ENCODE measurements around a stretch of chr9.

DNA sequence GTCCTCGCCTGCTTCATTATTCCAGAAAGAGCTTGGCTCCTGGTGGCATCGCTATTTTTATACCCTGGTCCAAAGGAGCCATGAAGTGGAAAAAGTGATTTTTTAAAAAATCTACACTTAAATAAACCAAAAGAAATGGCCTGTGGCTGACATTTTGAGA lies 727 bp downstream of the DOCK8 start:
- PRO-cap, result no peak

DNA sequence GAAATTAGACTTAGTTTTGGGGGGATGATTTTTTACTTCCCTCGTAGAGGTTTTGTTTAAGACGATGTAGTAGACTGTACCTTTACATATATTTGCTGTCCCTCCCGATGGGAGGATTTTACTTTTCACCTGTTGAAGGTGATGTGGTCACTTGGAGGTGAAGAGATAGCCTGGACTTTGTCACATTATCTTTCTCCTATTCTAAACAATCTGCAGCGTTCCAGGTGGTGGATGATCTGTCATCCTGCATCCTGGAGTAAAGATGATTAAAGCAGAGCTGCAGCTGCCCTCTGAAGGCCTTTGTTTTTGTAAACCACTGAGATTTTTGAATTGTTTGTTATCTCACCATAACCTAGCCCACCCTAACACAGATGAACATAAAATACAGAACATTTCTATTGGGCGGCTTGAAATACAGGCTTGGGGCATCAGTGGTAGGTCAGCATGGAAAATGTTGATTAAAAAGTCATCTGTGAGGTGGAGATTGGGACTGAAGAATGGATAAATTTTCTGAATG lies 12.7 kb downstream of the DOCK8 start:
- PRO-cap, result no peak

DNA sequence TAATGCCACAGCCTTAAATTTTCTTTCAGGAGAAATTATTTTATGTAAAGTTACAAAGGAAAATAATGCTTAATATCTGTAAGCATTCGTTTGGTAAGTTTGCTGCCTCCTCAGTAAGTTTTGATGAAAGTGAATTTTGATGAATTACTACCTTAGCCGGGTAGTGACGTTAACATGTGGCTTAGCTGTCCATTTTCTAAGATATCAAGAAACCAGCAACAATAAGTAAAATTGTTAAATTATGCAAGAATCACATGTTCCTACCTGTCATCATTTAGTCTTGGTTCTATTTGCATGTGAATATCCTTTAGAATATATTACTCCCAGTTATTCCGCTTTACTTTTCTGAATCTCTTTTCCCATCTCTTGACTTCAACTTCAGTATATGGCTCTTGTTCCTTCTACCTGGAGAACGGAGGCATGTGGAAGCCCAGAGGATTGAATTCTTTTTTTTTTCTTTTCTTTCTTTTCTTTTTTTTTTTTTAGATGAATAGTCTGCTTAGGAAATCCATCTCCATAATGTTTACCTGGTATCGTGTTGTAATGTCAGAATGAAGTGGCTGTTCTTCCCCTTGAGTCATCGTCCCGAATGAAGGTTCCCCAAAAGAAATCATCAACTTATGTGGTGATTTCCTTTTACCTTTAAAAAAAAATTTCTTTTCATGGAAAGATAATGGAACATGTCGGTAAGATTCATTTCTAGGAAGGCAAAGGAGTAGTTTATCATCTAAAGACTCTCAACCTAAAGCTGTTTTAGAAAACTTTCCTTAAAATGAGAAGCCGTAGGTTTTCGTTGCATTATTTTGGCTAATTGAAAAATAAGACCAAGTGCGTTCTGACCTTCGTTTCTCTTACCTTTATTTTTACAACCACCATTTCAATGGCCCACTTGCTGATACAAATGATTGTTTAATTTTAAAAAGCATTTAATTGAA lies 59.6 kb downstream of the DOCK8 start:
- PRO-cap, result unidirectional peak, minus-strand start at position 591 of the sequence

DNA sequence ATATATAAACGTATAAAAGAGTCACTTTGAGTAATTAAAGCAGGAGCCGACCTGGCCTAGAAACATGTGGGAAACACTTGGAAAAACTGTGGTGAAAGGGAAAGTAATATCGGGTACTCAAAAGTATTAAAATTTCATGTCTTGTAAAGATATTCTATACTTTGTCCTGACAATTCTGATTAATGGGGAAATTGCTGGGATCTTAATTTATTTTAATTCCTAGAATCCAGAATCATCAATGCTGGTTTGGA lies 129.2 kb upstream of the KANK1 start:
- PRO-cap, result no peak

DNA sequence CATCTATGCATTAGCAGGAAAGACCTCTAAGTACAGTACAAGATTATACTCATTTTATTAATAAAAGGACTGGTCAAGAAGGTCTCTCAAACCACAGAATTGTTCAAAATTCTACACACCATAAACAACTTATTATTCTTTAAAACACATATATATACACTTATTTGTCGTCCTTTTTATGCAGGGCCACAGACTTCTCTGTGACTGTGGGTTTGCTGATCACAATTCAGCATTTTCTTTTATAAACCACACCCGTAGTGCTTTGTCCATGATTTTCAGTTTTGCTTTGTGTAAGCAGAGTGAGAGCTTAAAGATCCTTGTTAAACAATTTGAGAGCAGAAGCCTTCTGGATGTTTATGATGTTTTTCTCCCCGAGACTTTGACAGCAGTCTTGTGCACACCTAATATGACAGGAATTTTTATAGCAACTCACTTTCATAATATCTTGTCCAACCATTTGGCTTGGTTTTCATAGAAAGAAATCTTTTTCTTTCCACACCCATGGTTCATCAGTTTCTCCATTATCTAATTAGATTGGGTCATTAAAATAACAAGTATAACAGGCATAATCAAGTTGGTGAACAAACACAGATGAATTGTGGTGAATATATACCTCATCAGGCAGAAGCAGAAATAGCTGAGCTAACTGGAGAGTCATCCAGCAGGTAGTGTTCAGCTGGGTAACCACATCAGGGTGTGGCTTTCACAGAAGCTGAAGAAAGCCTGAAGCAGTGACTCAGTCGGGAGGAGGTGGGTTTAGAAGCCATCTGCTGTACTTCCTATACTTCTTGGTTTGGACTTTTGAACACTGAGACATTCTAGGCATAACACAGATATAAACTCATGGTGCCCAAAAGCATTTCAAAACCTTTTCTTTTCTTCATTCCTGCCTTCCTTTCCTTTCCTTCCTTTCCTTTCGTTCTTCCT lies 57.1 kb upstream of the KANK1 start:
- PRO-cap, result no peak

DNA sequence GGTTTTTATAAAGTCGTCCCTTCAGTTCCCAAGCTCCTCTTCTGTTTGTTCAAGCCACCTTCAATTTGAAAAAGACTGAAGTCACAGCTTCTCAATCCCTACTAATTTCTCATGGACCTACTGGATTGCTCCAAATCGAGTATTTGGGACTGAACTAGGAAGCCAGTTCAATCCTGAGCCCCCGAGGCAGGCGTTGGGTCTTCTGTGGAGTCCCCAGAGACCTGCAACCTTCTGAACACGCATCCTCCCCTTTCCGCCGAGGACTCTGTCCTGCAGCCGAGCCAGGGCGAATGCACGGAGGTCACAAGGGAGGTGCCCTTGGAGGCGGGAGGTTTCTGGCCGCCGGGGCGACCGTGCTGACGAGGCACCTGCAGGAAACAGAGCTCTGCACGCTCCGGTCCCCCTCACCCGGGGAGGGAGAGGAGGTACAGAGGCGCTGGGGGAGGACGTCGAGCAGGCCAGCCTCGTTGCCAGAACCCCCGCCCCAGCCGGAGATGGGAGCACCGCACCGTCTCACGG lies 737 bp upstream of the KANK1 start:
- PRO-cap, result bidirectional peak, plus-strand start at position 354 of the sequence, minus-strand start at position 267 of the sequence

- PRO-cap, result no peak
Observed at GRCh38 chr9:625972-627103, 121.8 kb downstream of the KANK1 start.

GRCh38 chr9:710607-711209 lies 130.8 kb upstream of the DMRT1 start:
- PRO-cap, result no peak

DNA sequence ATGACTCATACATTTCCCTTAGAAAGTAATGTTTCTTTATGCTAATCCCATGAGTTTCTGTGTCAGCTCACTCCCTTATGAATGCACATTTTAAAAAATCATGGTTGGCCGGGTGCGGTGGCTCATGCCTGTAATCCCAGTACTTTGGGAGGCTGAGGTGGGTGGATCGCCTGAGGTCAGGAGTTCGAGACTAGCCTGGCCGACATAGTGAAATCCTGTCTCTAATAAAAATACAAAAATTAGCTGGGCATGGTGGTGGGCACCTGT lies 89.2 kb upstream of the DMRT1 start:
- PRO-cap, result no peak

- PRO-cap, result no peak
Observed at GRCh38 chr9:1019292-1019512, 31.0 kb upstream of the DMRT2 start.

DNA sequence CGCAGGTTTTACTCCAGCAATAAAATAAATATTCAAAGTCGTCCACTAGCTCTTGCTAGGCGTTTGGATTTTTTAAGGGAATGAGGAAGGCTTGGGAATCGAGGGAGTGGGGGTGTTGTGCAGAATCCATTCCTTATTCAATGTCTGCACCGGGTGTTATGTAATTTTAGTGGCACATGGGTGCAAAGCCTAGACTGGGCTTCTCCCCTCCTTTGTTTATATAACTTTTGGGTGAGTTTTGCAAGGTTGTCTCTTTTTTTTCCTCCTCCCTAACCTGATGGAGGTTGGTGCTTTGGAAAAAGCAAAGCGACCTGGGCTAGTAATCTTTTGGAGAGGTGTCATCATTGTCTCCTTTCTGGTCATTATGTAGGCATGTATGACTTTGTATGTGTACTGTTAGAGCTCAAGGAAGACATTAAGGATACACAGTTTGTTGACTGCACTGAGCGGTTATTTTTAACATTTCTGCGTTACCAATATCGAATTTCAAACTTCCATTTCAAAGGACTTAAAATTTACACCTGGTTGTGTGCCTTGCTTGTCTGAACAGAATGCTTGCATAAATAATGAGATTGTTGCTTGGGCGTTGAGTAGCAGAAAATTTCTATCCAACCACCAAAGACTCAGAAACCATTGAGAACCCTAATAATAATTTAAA lies 3.1 kb downstream of the SMARCA2 start:
- PRO-cap, result no peak

DNA sequence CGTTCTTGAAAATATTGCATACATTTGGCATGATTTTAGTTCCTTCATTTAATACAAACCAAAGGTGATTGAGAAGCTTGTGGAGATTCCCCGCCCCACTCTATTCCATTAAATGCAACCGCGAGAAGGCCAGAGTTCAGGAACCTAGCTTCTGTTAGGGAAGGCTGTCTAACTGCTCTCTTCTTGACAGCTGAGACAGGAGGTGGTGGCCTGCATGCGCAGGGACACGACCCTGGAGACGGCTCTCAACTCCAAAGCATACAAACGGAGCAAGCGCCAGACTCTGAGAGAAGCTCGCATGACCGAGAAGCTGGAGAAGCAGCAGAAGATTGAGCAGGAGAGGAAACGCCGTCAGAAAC lies 41.3 kb downstream of the SMARCA2 start:
- PRO-cap, result no peak

GRCh38 chr9:2066504-2067391 lies 51.6 kb downstream of the SMARCA2 start:
- PRO-cap, result no peak

- PRO-cap, result unidirectional peak, plus-strand start at chr9:2094456
Observed at GRCh38 chr9:2094001-2094565, 78.9 kb downstream of the SMARCA2 start.

DNA sequence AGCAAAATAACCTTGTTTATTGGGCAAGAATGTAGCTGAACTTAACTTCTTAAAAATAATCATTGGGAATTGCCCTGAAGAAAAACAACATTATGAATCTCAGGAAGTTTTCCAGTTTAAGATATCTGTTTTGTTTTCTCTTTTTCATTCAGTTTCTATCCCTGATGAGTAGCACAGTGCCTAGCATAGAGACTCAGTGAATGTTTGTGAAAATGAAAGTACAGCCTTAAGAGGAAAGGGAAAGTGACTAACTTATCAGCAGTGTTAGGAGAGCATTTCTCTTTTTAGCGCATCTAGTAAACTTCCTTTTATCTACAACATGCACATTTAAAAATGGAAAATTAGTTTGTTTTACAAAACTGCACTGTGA lies 110.7 kb downstream of the SMARCA2 start:
- PRO-cap, result no peak

- PRO-cap, result no peak
Observed at GRCh38 chr9:2241052-2241508, 225.9 kb downstream of the SMARCA2 start.

DNA sequence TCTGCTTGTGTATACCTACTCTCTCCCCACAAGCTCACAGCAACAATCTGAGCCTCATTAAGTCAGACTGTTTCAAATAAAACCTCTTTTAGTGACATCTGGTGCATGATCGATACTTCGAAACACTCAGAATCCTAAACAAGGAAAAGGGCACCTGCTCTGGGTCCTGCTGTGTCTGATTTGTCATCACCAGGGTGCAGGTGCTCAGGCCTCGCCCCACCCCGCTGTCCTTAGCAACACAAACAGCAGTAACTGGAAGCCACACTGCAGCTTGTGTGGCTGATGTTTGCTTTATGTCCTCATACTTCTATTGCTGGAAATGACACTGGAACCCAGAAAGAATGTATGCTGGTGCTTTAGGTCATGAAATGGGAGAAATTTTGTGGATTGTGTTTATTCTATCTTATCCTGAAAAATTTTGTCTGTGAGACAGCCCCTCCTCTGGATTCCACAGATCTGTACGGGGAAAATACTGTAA lies 284.0 kb downstream of the SMARCA2 start:
- PRO-cap, result no peak

DNA sequence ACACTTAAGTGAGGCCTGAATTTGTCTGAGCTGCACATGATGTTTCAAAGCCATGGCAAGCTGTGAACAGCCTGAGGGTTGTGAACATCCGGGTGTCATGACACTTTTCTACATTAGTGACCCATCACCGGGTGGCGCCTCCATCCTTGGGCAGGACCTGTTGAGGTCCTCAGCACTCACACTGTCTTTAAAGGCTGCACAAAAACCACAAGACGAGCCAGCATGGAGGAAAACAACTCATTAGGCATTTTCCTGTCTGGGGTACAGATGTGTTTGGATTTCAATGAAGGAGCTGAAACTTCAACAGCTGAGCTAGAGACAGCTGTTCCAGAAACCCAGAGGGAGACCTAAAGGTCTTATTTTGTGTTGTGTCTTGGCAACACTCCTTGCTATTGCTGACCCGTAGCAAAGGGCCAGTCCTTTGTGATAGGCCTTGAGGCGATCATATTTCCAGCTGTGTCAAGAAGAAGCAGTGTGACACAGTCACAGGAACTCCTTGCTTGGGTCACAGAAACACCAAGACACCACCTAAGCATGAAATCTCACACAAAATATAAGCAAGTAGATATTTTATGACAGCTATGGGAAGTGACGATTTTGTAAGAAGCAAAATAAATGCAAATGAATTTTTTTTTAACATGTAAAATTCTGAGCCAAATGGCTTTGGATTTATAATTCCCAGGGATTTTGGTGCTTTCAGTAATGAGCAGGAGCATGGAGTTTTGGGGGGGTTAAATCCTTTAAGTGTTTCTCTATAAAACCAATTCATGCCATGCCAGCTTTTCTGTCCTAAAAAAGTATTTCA lies 151.7 kb upstream of the VLDLR start:
- PRO-cap, result no peak

DNA sequence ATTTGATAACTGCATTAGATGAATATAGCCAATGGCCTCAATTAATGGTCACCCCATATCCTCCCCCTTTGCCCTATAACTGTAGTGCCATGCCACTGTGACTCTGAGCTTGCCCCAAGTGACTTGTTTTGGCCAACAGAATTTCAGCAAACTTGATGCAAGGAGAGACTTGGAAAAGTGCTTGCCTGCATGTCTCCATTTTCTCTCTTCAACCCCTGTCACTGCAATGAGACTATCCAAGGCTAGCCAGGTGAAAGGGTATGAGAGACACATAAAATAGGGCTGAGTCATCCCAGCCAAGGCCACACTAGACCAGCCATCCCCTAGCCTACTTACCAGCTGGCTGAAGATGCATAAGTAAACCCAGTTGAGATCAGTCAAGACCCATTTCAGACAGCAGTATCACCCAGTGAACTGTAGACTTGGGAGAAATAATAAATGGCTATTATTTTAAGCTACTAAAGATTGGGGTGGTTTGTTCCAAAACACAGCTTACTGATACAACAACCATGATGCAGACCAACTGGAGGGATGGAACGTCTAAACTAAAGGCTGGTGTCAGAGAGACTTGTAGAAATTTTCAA lies 52.9 kb upstream of the VLDLR start:
- PRO-cap, result no peak

- PRO-cap, result no peak
Observed at GRCh38 chr9:2570492-2571274, 50.9 kb upstream of the VLDLR start.